Diencephalon (tissue), 2 donors: Measurements from ENCODE around the gene SPATC1L.

- RAMPAGE, long total RNA = no peak
Measured at GRCh38 chr21:45490154-45490505, 52.1 kb downstream of the SLC19A1 start.

- RAMPAGE, long total RNA = no peak
Measured at GRCh38 chr21:45491797-45492274, 50.4 kb downstream of the SLC19A1 start.

GRCh38 chr21:45498404-45498761 is 43.9 kb downstream of the SLC19A1 start:
- RAMPAGE, long total RNA = no peak

GRCh38 chr21:45509809-45510467 is 32.3 kb downstream of the SLC19A1 start:
- RAMPAGE, long total RNA = no peak

- RAMPAGE, long total RNA = no peak
Measured at GRCh38 chr21:45525213-45525803, 16.9 kb downstream of the SLC19A1 start.

DNA sequence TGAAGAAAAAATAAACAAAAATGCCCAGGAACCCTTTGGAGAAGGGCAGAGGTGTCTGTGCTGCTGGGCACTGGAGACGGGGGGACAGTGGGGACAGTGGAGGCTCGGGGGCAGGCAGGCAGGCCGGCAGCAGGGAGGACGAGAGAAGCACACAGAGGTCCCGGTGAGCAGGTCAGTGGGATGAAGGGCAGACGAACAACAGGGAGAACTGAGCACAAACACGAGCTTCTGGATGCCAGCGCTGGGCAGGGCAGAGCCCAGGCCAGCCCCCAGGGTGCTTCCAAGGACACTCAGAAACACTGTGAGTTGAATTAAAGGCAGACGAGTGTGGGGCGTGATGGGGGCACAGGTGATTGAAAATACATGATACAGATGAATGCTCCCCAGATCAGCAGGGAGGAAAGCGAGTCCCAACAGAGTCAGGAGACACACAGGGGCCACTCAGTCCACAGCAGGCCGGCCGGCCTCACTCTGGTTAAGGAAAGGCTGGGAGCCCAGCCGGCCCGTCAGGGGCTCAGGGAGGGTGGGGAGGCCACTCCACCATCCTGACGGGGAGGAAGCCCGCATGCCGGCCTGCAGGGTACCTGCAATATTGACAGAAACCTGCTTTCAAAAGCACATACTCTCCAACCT is 14.1 kb downstream of the SLC19A1 start:
- RAMPAGE, long total RNA = no peak

DNA sequence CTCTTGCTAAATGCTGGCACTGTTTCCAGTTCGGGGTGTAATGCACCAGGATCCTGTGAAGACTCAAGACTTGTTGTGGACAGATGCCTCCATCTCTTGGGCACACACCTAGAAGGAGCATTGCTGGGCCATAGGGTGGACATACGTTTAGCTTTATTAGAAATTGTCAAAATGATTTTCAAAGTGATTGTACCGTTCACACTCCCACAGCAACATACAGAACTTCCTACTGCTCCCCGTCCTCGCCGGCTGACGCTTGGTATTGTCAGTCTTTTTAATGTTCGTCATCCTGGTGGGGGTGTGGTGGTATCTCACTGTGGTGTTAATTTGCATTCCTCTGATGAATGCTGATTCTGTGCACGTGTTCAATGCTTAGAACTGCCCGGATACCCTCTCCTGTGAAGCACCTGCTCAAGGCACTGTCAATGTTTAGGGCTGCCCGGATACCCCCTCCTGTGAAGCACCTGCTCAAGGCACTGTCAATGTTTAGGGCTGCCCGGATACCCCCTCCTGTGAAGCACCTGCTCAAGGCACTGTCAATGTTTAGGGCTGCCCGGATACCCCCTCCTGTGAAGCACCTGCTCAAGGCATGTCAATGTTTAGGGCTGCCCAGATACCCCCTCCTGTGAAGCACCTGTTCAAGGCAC is 34.7 kb upstream of the PCBP3 start:
- RAMPAGE, long total RNA = no peak

DNA sequence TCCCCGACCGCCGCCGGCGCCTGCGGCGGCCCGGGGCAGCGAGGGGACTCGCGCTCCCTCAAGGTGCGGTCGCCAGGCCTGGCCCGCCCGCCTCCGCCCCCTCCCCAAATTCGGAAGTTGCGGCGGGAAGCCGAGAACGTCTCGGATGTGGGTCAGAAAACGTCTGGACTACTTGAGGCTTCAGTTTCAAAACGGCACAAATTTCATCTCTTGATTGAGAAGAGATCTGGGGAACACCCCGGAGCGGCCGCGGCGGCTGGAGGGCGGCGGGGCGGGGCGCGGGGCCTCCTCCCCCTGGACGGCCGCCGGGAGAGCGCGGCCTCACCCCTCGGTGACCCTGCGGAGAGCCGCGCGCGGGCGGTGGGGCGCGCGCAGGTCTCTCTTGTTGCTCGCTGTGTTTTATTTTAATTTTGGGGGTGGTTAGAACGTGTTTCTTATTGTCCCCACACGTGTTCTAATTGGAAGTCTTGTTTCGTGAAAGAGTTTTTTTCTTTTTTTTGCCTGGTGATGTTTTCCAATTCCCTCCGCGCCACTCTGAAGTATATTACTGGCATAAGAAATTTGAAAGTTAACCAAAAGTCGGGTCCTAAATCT is 595 bp downstream of the PCBP3 start:
- RAMPAGE, long total RNA = no peak

- RAMPAGE, long total RNA = no peak
Measured at GRCh38 chr21:45868554-45869023, 113.0 kb upstream of the COL6A1 start.

DNA sequence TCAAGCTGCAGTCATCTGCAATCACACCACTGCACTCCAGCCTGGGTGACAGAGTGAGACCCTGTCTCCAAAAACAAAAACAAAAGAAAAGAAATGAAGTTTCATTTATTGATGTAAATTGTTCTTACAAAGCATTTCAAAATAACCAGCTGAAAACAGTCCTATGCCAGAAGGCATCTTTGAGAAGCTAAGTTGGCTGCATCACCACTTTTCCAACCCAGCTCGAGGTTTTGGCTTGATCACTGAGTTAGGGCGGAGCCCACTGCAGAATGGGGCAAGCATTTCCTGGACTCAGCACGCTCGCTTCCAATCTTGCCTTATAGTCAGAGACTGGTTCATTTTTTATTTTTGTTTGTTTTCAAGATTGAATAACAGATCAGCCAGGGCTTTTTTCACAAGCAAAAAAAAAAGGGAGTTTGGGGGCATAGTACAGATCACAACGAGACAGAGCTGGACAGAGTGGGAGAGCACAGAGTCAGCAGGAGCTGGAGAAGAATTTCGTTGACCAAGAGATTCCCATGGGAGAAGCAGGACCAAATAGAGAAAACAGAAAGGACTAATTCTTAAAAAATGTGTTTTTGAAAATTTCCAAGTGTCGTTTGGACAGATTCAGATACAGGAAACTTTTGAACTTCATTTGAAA is 23.5 kb upstream of the COL6A1 start:
- RAMPAGE, long total RNA = no peak

GRCh38 chr21:45988830-45989413 is 7.4 kb downstream of the COL6A1 start:
- RAMPAGE, long total RNA = no peak

DNA sequence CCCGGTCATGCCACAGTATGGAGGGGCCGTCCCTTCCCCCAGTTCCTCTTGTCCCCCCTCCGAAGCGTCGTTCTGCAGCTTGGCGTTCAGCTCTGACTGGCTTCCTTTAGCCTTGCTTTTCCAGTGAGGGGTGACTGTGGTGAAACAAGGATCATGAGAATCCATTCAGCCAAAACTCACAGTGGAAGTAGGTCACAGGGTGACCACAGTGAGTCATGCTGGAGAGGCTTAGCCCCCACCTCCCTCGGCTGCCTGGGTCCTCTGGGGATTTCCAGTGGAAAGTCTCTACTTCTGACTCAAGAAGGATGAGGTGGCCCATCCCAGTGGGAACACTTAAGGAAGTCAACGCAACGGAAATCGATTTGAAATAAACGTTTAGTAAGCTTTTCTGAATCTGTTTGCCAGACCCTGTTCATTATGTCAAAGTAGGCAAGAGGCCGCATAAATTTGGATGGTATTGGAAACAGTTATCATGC is 37.2 kb upstream of the COL6A2 start:
- RAMPAGE, long total RNA = no peak

DNA sequence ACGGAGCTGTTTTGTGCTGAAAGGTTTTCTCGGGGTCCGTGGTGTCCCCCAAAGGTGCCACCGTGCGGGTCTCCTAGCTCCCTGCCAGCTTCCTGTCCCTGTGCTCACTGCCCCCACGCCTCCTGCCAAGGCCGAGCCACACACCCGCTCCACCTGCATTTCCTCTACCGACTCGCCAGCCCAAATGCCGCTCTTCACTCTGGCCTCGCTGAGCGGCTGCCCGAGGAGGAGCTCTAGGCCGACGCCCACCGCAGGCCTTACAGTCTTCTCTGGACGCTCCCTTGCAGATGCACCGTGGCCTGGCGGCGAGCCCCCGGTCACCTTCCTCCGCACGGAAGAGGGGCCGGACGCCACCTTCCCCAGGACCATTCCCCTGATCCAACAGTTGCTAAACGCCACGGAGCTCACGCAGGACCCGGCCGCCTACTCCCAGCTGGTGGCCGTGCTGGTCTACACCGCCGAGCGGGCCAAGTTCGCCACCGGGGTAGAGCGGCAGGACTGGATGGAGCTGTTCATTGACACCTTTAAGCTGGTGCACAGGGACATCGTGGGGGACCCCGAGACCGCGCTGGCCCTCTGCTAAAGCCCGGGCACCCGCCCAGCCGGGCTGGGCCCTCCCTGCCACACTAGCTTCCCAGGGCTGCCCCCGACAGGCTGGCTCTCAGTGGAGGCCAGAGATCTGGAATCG is 26.3 kb downstream of the FTCD start:
- RAMPAGE, long total RNA = no peak

DNA sequence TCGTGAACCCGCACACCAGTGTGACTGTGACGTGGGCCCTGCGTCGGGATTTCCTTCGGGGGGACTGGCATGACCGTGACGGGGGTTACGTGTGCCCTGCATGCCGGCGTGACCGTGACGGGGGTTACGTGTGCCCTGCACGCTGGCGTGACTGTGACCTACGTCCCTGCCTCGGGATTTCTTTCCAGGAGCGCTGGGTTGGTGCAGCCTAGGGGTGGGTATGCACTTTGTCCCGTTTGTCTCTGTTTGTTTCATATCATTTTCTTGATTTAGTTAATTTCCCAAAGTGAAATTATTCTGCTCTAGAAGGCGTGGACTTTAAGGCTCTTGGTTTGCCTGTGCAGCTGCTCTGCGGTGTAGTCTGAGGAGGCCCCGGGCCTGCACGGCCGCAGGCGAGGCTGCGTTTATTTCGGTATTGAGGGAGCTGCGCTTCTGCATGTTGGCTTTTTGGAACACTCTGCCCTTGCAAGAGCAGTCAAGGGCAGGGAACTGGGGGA is 3.0 kb downstream of the FTCD start:
- RAMPAGE, long total RNA = no peak

DNA sequence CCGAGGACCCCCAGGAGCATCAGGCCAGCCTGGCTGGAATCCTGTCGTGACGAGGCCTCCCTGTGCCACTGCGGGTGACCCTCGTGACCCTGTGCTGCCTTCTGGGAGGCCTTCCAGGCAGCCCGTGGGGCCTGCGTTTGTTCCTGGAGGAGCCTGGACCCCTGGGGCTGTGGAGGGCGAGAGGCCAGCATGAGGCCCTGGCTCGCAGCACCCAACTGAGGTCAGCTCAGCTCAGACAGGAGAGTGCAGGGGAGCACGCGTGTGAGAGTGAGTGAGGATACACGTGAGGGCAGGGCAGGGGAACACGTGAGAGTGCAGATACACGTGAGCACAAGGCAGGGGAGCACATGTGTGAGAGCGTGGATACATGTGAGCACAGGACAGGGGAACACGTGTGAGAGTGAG is 432 bp upstream of the FTCD start:
- RAMPAGE, long total RNA = no peak

DNA sequence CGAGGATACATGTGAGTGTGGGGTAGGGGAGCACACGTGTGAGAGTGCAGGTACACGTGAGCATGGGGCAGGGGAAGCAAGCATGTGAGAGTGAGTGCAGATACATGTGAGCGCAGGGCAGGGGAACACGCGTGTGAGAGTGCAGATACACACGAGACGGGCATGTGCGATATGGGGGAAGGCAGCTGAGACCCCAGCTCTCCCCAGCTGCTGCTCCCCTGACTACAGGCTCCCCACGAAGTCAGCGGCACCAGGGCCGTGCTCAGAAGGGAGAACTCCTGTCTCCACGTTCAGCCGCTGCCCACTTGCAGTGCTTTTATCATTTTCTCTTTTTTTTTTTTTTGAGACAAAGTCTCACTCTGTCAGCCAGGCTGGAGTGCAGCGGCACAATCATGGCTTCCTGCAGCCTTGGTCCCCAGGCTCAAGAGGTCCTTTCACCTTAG is 856 bp upstream of the FTCD start:
- RAMPAGE, long total RNA = no peak

DNA sequence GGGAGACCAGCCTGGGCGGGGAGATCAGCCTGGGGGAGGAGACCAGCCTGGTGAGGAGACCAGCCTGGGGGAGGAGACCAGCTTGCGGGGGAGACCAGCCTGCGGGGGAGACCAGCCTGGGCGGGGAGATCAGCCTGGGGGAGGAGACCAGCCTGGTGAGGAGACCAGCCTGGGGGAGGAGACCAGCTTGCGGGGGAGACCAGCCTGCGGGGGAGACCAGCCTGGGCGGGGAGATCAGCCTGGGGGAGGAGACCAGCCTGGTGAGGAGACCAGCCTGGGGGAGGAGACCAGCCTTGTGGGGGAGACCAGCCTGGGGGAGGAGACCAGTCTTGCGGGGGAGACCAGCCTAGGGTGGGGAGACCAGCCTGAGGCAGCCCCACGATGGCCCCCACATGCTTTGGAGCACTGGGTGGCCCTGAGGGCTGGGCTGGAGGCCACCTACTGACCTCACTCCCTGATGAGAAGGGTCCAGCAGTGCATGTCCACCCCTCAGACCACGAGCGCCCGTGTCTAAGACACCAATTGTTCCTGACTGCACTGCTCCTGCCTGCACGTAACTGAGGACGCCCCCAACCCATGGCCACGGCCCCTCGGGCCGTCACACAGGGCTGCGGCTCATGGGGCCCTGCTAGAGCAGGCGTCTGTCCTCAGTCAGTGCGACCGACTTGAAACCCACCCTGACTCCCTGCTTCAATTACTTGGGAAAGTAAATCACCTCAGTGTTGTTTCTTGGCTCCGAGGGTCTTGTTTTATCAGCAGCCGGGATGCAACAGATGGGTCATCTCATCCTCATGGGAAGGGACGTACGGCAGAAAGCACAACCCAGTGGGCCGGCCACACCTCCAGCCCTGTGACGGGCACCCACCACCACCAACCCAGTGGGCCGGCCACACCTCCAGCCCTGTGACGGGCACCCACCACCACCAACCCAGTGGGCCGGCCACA is at the start of gene SPATC1L:
Gene SPATC1L (minus strand): TSS at position 819 of the 945 bp plus-strand sequence.
- RAMPAGE, long total RNA = start-site peak on the minus strand centred at position 788 of the sequence, 31 bp wide, 169 and 91 reads in 2 replicates

GRCh38 chr21:46286803-46287105 is 612 bp downstream of the YBEY start:
- RAMPAGE, long total RNA = no peak

- RAMPAGE, long total RNA = no peak
Measured at GRCh38 chr21:46295218-46296262, 9.4 kb downstream of the YBEY start.

GRCh38 chr21:46322228-46323364 is 1.1 kb downstream of the C21orf58 start:
- RAMPAGE, long total RNA = no peak